ENCODE measurements around a stretch of chr2.

DNA sequence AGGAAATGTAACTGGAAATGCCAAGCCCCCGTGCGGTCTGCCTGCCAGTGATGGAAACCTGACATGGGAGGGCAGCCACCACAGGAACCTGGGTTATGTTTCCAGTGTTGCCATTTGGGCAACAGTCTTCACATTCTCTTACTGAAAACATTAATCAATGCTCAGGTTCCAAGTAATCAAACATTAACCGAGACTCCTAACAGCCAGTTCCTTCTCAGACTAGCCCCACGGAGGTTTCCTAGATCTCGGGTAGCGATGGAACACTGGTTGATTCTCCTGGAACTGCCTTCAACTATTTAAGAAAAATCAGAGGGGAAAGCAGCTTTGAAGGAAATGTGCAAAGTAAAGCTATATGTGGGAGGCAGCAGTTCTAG, 2.4 kb downstream of the TGFA start:
- PRO-cap, result unidirectional peak, plus-strand start at position 241 of the sequence
- RAMPAGE, long total RNA, 4 experiments, result no peak in any of the 4 experiments

DNA sequence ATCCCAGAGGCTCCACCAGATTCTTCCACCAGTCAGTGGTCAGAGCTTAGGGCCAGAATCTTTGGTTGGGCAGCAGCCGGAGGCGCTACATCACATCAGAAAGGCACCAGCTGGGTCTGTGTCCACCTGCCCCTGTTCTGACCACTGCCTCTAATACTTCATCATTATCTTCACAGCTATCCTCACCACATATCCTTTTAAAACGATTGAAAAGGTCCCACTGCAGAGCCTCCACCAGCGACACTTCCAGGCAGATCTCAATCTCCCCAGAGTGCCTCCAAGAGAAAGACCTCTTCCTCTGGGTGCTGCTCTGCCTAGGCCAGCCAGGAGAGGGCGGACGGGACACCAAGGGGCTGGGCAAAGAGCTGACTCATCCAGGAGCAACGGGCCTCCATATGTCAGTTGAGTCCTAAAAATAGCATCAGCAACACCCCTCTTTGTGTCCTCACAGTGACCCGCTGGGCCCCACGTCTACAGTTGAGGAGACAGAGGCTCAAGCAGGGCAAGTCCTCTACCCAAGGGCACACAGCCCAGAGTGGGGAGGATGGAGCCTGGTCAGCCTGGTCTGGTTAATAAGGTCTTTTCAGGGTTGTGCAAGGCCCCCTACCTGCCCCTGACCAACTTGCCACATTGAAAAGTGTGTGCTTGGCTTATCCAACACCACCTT, 81.2 kb downstream of the ADD2 start:
- PRO-cap, result no peak
- RAMPAGE, long total RNA, 4 experiments, result no peak in any of the 4 experiments

- PRO-cap, result no peak
- RAMPAGE, long total RNA, 4 experiments, result no peak in any of the 4 experiments
Measured at GRCh38 chr2:70768570-70769044, 607 bp upstream of the ADD2 start.

DNA sequence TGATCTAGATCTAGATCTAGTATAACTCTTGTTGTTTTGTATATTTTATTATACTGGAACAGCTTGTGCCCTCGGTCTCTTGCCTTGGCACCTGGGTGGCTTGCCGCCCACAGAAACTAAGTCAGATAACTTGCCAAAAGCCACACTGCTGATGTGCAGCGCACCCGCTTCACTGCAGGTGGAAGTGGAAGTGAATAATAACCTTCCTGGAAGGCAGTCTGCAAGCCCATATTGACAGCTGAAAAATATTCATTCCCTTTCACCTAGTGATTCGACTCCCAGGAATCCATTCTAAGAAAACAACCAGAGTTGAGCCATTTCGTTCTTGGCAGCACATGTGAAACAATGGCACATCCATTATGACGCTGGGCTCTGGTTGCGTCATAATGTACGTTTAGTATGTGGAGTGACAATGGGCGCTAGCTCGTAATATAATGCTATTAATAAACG, 648 bp upstream of the ANKRD53 start:
- PRO-cap, result no peak
- RAMPAGE, long total RNA, 4 experiments, result no peak in any of the 4 experiments

DNA sequence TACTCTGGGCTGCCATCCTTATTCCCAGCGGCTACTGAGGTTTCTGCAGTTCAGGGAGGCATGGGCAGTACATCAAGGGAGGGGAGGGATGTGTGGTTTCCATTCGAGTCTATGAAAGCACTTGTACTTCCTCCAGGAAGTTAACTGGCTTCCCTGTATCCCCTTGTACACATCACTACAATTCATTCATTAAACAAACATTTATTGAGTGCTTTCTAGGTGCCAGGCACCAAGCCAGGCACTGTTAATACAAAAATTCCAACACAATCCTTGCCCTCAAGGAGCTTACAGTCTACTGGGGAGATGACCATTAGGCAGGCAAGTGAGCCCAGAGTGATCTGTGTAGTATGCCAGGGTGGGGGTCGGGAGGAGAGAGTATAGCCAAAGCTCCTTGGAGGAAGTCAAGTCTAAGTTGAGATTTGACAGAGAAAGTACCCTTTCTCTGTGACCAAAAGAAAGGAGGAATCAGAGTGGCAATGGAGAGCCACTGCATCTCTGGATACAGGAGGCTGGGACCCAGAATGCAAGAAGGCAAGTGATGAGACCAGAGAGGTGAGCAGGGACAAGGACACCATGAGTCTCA, 7.4 kb downstream of the ANKRD53 start:
- PRO-cap, result no peak
- RAMPAGE, long total RNA, 4 experiments, result no peak in any of the 4 experiments

DNA sequence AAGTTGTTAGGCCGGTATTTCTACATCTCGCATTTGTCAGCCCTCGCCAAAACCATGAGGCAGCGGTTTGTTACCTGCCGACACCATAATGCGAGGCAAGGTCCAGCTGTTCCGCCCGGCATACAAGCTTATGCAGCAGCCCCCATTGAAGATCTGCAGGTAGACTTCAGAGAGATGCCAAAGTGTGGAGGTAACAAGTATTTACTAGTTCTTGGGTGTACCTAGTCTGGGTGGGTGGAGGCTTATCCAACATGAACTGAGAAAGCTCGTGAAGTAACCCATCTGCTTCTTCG, 18.4 kb upstream of the NAGK start:
- PRO-cap, result no peak
- RAMPAGE, long total RNA, 4 experiments, result no peak in any of the 4 experiments

DNA sequence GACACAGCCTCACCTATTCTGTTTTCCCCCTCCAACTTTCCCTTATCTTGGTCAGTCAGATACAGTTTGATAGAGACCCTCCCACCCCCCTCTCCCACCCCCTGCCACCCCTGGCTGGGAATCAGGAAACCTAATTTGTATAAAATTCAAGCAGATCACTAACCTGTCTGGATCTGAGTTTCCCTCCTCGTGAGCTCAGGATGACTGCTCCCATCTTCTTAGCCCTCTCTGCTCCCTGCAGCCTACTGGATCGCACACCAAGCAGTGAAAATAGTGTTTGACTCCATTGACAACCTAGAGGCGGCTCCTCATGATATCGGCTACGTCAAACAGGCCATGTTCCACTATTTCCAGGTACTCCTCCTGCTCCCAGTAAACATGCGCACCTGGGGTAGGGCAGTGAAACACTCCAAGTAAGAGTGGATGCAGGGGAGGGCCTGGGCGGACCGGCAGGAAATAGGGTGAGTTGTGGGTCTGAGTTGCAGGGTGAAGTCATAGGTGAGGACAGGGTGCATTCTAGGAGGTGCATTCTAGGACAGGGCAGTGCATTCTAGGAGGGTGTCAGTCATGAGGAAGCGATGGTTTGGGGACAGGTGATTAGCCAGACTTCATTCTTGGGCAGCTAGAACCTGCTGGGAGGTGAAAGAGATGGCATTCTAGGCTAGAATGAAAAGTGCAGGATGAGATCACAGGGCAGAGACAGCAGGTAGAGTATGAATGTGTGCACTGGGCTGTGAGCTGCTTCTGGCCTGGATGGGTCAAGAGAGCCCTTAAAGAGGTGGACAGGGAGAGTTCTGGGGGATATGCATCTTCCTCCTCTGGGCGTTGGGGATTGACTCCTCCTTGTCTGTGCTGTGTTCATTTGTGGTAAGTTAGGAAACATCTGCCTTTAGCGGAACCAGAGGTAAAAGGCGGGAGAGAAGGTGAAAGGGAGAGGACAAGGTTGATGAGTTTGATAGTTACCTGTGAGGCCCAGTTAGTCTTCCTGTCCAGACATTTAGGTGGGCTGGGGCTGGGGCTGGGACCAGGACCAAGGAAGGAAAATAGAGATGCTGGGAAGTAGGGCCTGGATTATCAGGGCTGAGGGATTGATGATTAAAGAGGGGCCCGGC, 5.1 kb downstream of the NAGK start:
- PRO-cap, result no peak
- RAMPAGE, long total RNA, 4 experiments, result start-site peak on the plus strand in 1 of 4 experiments, centred at positions 177 to 620 of the sequence, 5 to 9 reads per replicate

GRCh38 chr2:71139456-71140023, 9.1 kb downstream of the MPHOSPH10 start:
- PRO-cap, result no peak
- RAMPAGE, long total RNA, 4 experiments, result no peak in any of the 4 experiments

- PRO-cap, result no peak
- RAMPAGE, long total RNA, 4 experiments, result no peak in any of the 4 experiments
Measured at GRCh38 chr2:71578424-71579355, 112.2 kb downstream of the DYSF start.

- PRO-cap, result no peak
- RAMPAGE, long total RNA, 4 experiments, result no peak in any of the 4 experiments
Measured at GRCh38 chr2:71615421-71615963, 149.0 kb downstream of the DYSF start.

DNA sequence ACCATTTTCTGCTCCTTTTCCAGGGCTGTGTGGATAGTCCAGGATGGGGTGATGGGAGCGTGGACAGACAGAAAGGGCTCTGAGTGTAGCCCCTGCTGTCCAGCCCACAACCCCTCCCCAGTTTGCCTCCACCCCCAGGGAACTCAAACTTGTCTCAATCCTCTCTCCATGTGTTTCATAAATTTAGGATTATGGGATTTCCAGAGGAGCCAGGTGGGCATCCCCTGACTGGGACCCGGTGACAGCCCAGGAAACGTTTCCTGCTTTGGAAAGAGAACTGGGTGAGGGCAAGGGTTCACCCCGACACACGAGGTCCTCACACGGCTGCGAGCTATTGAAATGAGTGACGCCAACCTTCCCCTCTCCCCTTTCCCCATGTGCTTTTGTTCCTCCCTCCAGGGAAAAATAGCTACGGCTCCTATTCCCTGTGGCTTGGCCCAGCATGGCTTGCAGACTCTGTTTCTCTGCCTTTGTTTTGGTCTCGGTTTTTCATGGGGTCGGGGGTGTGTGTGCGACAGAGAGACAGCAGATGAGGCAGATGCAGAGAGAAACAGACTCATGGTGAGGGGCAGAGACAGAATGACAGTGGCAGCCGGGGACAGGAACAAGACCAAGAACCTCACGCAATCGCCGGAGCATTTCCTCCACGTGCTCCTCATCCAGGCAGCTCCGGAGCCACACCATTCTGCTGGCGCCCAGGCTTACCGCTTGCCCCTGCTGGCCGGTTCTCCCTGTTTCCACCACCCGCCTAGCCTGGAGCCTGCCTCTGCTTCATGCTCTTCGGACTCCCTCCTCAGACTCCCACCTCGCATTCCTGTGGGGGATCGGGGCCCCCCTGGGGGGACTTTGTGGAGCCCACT, 225.3 kb downstream of the DYSF start:
- PRO-cap, result no peak
- RAMPAGE, long total RNA, 4 experiments, result no peak in any of the 4 experiments

GRCh38 chr2:72088178-72088745, 59.4 kb downstream of the CYP26B1 start:
- PRO-cap, result no peak
- RAMPAGE, long total RNA, 4 experiments, result no peak in any of the 4 experiments

DNA sequence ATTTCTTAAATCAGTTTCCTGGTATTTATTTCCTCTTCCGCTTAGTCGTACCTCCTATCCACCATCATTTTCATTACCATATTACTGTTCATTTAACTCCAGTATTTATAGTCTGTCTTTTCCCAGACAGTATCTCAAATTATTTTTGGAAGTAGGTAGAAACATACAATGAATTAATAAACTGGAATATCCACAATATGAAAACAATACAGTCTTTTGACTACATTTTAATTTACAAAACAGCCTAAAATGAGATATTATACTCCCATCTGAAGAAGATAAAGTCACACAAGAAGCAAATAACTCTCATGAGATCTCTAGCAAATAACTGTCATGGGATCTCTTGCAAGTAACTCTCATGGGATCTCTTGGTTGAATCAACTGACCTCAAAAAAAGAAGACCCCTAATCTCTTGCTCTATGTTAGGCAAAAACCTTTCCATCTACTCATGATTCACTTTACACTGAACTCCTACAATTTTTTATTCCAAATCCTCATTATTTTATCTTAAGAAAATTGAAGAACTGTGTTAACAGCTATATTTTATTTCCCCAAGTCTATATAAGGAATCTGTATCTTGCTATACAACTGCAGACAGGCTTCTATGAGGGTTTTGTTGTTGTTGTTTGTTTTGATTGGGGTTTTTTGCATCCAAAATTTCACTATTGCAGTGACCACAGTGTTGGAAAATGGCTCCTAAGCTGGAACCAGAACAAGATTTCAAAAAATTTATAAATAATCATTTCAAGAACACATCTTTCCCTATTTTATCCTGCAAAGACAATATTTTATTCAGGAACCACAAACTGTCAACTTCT, 166.7 kb downstream of the EXOC6B start:
- PRO-cap, result no peak
- RAMPAGE, long total RNA, 4 experiments, result no peak in any of the 4 experiments

GRCh38 chr2:72753163-72753986, 72.5 kb downstream of the EXOC6B start:
- PRO-cap, result no peak
- RAMPAGE, long total RNA, 4 experiments, result no peak in any of the 4 experiments

DNA sequence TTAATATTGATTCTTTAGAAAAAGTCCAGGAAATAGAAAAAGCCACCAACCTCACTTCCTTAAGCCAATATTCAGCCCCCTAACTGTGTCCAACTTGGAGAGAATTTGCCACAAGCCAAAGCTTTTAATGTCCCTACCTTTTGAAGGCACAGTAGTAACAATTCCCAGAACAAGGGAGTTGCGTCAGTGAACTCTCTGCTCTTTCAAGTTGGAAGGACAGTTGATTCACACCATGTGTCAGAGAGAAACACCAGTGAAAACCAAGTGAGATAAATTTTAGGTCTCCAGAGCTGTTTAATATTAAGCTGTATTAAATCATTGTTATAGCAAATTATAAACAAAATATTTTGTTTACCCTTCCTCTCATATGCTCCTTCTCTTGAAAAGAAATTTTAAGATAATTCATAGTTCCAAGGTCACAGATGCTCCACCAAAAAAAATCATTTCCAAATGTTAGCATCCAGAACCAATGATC, 66.0 kb downstream of the EXOC6B start:
- PRO-cap, result no peak
- RAMPAGE, long total RNA, 4 experiments, result no peak in any of the 4 experiments

DNA sequence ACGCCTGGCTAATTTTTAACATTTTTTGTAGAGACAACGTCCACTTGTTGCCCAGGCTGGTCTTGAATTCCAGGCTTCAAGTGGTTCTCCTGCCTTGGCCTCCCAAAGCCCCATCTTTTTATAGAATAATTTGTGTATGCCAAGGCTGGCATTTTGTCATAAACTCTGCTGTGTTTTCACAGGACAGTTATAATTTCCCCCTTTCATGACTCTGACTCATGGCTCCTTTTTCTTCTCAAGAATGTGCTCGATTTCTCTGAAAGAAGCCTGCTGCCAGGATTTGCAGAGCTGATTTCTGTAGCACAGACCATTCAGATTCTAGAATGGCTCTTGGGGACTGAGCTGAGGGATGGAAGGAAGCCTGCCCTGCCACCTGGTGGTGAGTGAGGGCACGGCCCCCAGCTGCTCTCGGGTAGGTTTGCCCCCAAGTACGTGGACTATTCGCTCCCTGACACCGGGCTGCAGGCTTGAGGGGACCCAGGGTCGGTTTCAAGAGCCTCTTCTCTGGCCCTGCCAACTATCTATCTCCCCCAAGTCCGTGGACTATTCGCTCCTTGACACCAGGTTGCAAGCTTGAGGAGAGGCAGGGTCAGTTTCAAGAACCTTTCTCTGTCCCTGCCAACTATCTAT, 1.6 kb upstream of the SMYD5 start:
- PRO-cap, result no peak
- RAMPAGE, long total RNA, 4 experiments, result no peak in any of the 4 experiments

DNA sequence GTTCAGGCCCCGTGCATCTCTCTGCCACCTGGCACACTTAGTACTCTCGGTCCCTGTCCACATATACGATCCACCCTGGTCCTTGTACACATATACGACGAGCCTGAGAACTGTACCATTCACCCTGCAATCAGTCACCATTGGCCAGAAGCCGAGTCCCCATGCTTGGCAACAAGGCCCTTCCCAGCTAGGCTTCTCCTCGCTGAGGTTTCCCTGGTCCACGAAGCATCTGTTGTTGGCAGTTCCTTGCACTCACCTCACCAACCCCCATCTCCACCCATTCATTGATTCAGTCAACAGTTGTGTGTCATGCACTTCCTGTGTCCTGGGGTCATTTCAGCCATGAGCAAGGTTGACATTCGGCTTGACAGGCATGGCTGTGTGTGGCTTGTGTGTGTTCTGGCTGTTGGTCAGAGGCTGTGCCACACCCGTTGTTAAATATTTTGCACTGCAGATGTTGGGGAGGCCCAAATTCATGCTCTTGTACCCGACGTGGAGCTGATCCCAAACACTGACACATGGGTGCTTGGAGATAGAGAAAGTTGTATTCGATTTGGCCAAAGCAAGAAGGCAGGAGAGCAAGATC, 489 bp upstream of the NAT8 start:
- PRO-cap, result no peak
- RAMPAGE, long total RNA, 4 experiments, result no peak in any of the 4 experiments

- PRO-cap, result no peak
- RAMPAGE, long total RNA, 4 experiments, result no peak in any of the 4 experiments
Measured at GRCh38 chr2:73830641-73831383, 2.1 kb downstream of the STAMBP start.

- PRO-cap, result no peak
- RAMPAGE, long total RNA, 4 experiments, result start-site peak on the plus strand in 1 of 4 experiments, at chr2:73931445-73931483 at its widest, 6 reads per replicate
Measured at GRCh38 chr2:73931270-73932078, 4.8 kb downstream of the DGUOK start.

DNA sequence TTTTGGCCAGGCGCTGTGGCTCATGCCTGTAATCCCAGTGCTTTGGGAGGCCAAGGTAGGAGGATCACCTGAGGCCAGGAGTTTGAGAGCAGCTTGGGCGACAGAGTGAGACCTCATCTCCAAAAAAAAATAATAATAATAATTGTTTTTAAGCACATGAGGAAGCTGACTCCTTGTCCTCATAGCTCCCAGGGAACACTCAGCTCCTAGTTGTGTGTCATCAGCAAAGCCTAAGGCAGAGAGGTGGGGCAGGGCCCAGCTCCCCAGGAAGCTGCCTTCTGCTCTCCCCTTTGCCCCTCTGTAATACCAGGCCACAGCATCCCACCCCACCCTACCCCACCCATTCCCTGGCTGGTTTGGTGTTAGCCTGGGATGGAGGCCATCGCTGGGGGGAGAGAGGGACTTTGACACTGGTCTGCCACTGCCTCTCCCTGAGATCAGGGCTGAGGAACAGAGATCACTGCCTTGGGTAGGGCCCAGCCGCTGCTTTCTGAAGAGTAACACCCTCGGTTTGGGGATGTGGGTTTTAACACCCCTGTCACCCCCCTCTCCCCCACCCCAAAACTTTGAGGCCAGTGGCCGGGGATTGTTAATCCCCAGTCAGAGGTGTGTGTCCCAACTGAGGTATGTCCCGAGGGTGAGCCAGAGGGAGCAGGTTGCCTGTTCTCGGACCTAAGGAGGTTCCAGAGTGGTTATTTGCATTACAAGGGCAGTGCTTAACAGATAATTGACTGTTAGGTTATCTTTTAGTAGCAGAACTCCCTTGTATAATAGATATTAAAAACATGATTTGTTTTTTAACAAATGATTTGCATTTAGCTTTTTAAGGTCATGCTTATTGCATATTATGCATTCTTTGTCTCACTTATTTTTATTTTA, 41.3 kb downstream of the TET3 start:
- PRO-cap, result bidirectional peak, plus-strand start at position 238 of the sequence, minus-strand start at position 201 of the sequence
- RAMPAGE, long total RNA, 4 experiments, result no peak in any of the 4 experiments

All from transverse colon (tissue), 4 donors.